Subcutaneous adipose tissue (tissue), 3 donors: ENCODE data around the genes SLC41A1 and SRGAP2.

- PRO-cap = no peak
- RAMPAGE, long total RNA, 3 experiments = no peak in any of the 3 experiments
Measured at GRCh38 chr1:205318405-205319095, 3.0 kb downstream of the NUAK2 start.

GRCh38 chr1:205365793-205366654, 9.3 kb upstream of the KLHDC8A start:
- PRO-cap = no peak
- RAMPAGE, long total RNA, 3 experiments = no peak in any of the 3 experiments

GRCh38 chr1:205480570-205481236, 23.8 kb upstream of the CDK18 start:
- PRO-cap = no peak
- RAMPAGE, long total RNA, 3 experiments = no peak in any of the 3 experiments

GRCh38 chr1:205542330-205542907, 26.4 kb upstream of the MFSD4A start:
- PRO-cap = unidirectional peak, plus-strand start at chr1:205542588
- RAMPAGE, long total RNA, 3 experiments = no peak in any of the 3 experiments

- PRO-cap = unidirectional peak, plus-strand start at chr1:205676831
- RAMPAGE, long total RNA, 3 experiments = no peak in any of the 3 experiments
Measured at GRCh38 chr1:205676418-205676961, 3.8 kb downstream of the SLC45A3 start.

GRCh38 chr1:205703455-205703883, 23.2 kb upstream of the SLC45A3 start:
- PRO-cap = no peak
- RAMPAGE, long total RNA, 3 experiments = no peak in any of the 3 experiments

GRCh38 chr1:205716686-205717390, 33.1 kb downstream of the NUCKS1 start:
- PRO-cap = no peak
- RAMPAGE, long total RNA, 3 experiments = no peak in any of the 3 experiments

- PRO-cap = no peak
- RAMPAGE, long total RNA, 3 experiments = no peak in any of the 3 experiments
Measured at GRCh38 chr1:205720194-205721051, 29.6 kb downstream of the NUCKS1 start.

DNA sequence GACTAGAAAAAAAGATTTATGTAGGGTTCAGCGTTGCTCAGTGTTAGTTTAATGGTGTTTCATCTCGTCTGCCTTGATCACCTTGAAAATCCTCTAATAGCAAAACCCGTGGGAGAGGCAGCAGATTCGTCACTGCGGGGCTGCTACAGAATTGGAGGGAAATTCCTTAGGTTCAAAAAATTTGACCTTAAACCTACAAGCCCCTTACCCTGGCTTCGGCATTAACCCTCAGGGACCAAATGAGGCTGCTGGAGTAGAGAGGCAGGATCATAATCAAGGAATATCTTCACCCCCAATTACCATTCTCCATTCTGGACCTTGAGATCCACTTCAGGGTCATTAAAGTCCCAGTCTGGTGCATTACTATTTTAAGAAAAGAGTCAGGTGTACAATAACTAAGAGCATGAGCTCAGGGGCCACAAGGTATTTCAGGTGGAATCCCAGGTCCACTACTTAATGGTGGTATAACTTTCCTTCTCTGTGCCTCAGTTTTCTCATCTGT, 561 bp upstream of the NUCKS1 start:
- PRO-cap = no peak
- RAMPAGE, long total RNA, 3 experiments = no peak in any of the 3 experiments

DNA sequence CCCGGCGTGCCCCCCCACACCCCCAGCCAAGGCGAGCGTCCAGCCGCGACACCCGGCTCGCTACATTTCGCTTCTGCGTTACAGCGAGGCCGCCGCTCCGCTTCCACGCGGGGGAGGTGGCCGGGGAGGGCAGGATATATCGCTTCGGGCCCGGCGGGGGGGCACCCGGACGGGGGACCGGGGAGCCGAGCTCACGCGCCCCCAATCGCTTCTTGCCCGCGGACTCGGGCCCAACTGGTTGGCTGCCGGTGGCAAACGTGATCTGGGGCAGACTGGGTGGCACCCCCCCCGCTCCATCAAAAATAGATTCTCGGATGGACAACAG, at the start of gene SLC41A1:
Gene SLC41A1 (minus strand): TSS at position 274 of the 325 bp plus-strand sequence.
- PRO-cap = unidirectional peak, minus-strand start at position 75 of the sequence; bidirectional peak, plus-strand start outside the sequence, minus-strand start at position 236 of the sequence
- RAMPAGE, long total RNA, 3 experiments = start-site peak on the minus strand in 3 of 3 experiments, centred at positions 91 to 229 of the sequence, 43 to 134 reads per replicate

DNA sequence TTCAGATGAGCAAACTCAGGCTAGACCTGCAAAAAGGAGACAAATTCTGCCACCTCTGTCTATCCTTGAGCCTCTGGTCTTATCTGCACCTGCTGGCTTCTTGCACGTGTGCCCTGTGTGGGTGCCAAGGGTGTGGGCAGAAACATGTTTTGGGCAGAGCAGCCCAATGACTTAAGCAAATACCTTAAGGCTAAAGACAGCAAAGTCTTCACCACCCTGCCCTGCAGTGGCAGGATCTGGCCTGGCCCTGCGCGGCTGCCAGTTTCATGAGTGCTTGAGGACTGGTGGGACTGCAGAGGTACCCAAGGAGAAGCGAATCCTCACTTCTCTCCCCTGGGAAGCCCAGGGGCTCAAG, 3.7 kb upstream of the SLC26A9 start:
- PRO-cap = no peak
- RAMPAGE, long total RNA, 3 experiments = no peak in any of the 3 experiments

DNA sequence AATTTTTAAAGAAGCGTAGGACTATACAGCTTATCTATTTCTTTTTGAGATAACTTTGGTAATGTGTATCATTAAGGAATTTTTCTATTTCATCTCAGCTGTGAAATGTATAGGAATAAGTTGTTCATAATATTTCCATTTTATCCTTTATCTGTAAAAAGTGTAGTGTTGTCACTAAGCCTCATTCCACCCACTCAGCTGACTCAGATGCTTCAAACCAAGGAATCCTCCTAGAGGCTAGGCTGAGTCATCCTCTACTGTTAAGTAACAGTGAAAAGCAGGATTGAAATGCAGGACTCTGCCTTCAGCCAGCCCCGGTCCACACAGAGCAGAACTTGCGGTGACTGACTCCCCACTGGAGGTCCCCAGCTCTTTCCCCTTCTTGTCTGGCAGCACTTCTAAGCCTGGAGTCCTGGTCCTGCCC, 1.9 kb downstream of the RAB7B start:
- PRO-cap = unidirectional peak, plus-strand start at position 301 of the sequence
- RAMPAGE, long total RNA, 3 experiments = no peak in any of the 3 experiments

DNA sequence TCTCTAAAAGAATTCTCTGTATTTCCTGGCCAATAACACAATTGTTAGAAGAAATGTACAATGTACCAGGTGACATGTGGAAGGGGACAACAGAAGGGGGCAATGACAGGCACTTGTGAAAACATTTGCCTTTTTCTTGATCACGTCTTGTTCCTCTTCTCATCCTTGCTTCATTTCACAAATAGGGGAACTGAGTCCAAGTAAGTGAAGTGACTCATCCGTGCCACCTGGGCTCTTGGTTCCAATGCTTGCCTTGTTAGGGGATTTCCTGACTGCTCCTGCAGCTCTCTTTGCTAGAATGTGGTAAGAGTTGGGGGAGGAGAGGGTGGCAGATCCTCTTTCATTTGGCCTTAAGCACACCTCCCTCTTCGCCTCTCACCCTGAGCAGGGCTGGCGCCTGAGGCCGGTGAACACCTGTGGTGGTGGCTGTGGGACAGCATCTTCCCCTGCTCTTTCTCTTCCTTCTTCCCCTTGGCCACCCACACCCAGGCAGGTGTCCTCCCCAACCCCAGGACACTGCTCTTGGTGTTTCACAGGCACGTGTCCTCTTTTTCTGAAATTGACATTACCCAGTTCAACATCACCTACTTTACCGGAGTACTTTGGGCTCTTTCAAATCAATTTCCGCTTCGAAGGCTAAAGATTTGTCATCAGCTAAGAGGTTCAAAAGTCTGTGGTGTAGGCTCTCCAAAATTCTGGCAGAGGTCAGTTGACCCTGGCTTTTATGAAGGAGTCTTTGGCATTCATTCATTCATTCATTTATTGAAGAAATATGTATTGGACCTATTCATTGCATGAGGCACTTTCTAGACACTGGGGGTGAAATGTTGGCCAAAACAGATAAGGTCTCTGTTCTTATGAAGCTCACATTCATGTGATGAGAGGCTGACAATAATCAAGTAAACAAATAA, 2.1 kb upstream of the RHEX start:
- PRO-cap = no peak
- RAMPAGE, long total RNA, 3 experiments = no peak in any of the 3 experiments

DNA sequence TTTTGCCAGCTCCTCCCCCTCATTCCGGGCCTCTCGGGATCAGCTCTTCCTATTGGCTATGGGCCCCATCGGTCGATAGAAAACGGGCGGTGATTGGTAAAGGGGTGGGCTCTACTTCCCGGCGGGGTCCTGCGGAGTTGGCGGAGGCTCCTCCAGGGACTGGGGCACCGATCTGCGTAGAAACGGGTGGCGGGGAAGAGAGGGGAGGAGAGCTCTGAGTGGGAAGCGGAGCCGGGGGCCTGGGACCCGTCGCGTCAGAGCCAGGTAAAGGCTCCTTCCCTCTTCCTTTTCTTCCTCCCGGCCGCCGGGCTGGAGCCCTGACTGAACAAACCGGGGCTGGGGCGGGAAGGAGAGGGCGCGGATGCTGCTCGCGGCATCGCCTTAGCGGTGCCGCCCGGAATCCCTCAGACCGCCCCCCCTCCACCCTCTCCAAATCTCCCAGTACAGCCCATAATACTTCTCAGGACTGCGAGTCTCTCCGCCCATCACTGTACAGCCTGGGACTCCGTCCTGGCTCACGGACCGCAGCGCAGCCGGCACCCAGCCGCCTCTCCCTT, at the start of gene SRGAP2:
Gene SRGAP2 (plus strand): TSS at position 155 of the 557 bp plus-strand sequence.
- PRO-cap = unidirectional peak, plus-strand start at position 116 of the sequence; unidirectional peak, plus-strand start at position 328 of the sequence
- RAMPAGE, long total RNA, 3 experiments = start-site peak on the plus strand in 2 of 3 experiments, centred at positions 141 to 142 of the sequence, 104 to 309 reads per replicate

DNA sequence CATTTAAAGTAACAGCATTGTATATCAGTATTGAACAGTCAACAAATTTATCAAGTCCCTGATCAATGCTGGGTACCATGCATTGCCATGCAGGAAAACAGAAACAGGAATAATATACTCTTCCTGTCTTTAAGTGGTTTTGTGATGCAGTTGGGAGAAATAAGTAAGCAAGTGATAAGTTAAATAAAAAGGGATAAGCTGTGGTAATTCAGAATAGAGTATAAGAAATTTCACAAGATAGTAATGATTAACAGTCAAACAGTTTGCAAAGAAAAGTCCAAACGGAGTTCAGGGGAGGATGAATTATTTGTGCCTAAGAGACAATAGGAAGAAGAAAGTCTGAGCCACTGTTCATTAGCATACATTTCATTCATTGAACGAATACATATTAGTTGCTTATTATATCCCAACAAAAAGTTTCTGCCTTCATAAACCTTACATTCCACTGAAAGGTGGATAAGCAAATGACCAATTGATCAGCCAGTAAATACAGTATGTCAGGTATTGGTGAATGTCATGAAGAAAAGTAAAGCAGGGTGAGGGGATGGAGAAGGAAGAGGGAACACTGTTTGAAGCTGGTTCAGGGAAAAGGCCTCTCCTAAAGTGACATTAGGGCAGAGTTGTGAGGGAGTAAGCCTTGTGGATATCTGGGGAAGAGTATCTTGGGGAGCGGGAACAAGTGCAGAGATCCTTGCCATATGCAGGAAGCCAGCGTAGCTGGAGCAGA, 38.9 kb upstream of the IKBKE start:
- PRO-cap = no peak
- RAMPAGE, long total RNA, 3 experiments = start-site peak on the plus strand in 1 of 3 experiments, centred at position 548 of the sequence, 13 reads per replicate

DNA sequence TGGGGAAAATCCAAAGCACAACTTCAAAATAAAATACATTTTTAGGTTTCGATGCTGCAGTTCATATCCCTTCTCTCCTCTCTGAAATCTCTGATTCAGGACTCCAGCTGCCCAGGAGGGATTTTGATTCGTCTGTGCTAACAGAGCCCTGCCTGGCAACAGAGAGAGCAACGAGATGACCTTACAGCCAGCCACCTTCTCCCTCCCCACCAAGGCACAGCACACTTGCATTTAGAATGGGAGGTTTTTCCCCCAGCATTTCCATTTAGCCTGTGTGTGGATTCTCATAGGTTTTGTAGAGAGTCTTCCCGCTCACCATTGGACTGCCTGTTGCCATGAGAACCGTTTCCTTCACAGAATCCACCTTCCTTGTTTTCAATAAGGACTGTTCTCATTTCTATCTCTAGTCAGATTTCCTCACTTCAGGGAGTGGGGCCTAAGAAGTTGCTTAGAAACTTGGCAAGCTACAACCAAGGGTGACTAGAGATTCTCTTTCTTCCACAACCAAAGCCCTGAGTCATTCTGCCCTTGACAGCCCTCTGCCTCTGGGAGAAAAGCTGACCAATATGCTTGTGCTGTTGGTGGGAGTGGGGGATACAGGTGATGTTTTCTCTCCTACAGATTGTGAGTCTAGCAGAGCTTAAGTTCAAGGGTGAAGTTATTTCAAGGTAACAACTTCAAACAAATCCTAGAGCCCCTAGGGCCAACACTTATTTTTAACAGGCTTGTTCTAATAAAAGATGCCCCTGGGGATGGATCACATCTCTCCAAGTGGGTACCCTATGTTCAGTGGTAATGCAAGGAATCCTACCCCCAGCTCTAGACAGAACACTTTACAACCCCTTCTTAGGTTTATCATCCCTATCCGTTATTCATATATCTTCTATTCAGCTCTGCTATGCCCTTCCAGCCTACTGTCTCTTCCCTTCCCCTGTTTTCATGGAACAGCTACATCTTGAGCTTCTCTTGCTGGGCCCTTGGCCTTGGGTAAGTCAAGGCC, 5.6 kb upstream of the IKBKE start:
- PRO-cap = no peak
- RAMPAGE, long total RNA, 3 experiments = no peak in any of the 3 experiments

GRCh38 chr1:206517947-206518774, 10.8 kb downstream of the RASSF5 start:
- PRO-cap = no peak
- RAMPAGE, long total RNA, 3 experiments = no peak in any of the 3 experiments

DNA sequence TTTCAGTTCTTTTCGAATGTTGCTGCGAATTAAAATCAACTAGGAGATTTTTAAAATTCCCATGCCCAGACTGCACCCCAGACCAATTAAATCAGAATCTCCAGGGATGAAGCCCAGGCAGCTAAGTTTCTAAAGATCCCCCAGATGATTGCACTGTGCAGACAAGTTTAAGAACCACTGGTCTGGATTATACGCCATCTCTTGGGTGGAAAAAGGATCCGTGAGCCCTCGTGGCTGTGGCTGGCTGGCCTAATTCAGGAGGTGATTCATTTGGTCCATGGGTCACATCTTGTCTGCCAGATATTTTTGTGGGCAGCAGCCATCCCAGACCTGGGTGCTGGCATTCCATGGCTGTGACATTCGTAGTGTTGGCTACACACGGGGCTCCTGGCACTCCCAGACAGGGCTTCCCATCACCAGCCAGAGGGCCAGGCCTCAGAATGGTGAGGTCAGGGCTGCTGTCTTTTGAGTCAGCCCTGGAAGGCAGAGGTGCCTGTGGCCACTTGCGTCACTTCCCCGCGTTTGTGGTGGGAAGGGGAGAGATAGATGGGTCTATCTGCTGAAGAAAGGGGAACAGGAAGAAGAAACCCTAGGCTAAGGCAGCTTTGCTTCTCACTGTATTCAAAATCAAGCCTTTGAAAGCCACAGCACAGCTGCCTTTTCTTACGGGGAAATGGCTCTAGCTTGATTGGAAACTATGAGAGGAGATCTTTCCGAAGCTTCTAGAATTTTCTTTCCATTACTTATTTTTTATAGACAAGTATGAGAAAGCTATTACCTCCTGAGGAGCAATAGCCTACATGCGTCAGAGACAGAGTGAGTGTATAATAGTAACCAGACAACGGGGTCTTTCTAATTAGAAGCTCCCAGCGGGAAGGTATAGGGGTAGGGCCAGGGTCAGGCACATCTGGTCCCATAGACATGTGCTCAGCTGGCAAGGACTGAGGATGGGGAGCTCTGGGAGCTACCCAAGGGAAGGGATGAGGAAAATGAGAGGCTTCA, 32.3 kb downstream of the EIF2D start:
- PRO-cap = bidirectional peak, plus-strand start at position 569 of the sequence, minus-strand start at position 441 of the sequence
- RAMPAGE, long total RNA, 3 experiments = no peak in any of the 3 experiments

DNA sequence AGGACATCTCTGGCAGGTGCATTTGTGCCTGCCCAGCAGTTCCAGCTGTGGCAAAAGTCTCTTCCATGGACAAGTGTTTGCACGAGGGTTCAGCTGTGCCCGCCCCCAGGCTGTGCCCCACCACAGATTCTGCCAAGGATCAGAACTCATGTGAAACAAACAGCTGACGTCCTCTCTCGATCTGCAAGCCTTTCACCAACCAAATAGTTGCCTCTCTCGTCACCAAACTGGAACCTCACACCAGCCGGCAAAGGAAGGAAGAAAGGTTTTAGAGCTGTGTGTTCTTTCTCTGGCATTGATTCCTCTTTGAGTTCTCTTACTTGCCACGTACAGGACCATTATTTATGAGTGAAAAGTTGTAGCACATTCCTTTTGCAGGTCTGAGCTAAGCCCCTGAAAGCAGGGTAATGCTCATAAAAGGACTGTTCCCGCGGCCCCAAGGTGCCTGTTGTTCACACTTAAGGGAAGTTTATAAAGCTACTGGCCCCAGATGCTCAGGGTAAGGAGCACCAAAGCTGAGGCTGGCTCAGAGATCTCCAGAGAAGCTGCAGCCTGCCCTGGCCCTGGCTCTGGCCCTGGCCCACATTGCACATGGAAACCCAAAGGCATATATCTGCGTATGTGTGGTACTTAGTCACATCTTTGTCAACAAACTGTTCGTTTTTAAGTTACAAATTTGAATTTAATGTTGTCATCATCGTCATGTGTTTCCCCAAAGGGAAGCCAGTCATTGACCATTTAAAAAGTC, 25.0 kb downstream of the EIF2D start:
- PRO-cap = no peak
- RAMPAGE, long total RNA, 3 experiments = no peak in any of the 3 experiments

DNA sequence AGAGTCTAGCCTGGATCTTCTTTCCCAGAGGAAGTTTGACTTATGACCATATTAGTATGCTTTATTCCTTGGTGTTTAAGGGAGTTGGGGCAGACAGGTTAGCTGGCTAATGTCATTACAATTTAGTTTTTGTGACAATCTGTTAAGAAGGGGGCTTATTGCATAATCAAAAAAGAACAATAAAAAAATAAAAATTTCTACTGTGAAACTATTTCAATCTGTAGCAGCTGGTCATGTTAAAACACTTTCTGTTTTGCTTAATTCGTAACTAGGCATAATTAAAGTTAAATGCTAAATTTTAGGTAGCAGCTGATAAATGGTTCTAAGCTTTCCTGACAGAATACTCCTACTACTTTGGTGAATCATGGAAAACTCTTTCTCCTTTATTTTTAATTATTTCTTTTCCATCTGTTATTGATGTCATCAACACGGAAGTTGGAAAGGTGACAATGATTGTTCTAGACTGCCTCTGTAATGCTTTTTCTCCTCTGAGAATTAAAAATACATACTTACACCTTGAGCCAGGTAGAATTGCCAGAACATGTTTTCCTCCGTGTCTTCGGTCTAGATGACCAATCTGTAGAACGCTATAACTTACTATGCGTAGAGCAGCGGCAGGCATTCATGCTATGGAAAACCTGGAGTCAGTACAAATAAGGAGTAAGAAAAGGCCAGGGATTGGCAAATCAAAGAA, 18.6 kb downstream of the DYRK3 start:
- PRO-cap = no peak
- RAMPAGE, long total RNA, 3 experiments = no peak in any of the 3 experiments